Cardiac muscle cell (in vitro differentiated cells and primary cell): ENCODE measurements around a stretch of chr13.

DNA sequence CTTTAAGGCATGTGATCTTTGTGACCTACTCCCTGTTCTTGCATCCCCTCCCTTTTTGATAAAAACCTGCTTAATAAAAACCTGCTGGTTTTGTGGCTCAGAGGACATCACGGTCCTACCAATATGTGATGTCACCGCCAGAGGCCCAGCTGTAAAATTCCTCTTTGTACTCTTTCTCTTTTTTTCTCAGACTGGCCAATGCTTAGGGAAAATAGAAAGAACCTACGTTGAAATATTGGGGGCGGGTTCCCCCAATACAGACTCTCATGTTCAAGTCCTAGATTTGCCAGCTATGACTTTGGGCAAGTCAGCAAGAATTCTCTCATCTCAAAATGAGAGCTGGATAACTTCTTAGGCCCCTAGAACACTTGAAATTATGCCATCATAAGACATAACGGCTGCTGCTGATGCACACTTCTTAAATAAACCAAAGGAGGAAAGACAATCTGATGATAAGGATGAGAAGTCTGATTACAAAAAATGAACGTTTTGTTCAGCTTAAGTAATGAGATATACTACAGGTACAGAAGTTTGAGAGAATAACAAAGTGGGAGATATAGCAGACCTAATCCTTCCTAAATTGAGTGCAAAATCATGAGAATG is 83.7 kb upstream of the FBXL3 start:
- RAMPAGE, long total RNA = no peak
- RRBS = no CpG with 5 or more reads among the region's 6 CpGs

GRCh38 chr13:77165218-77165706 is 138.3 kb upstream of the FBXL3 start:
- RAMPAGE, long total RNA = no peak
- RRBS = no CpG with 5 or more reads among the region's 4 CpGs

GRCh38 chr13:77251606-77252474 is 75.1 kb downstream of the MYCBP2 start:
- RAMPAGE, long total RNA = no peak
- RRBS = no CpG with 5 or more reads among the region's 2 CpGs

- RAMPAGE, long total RNA = no peak
- RRBS = no CpG with 5 or more reads among the region's 3 CpGs
Observed at GRCh38 chr13:77300178-77300623, 26.7 kb downstream of the MYCBP2 start.

DNA sequence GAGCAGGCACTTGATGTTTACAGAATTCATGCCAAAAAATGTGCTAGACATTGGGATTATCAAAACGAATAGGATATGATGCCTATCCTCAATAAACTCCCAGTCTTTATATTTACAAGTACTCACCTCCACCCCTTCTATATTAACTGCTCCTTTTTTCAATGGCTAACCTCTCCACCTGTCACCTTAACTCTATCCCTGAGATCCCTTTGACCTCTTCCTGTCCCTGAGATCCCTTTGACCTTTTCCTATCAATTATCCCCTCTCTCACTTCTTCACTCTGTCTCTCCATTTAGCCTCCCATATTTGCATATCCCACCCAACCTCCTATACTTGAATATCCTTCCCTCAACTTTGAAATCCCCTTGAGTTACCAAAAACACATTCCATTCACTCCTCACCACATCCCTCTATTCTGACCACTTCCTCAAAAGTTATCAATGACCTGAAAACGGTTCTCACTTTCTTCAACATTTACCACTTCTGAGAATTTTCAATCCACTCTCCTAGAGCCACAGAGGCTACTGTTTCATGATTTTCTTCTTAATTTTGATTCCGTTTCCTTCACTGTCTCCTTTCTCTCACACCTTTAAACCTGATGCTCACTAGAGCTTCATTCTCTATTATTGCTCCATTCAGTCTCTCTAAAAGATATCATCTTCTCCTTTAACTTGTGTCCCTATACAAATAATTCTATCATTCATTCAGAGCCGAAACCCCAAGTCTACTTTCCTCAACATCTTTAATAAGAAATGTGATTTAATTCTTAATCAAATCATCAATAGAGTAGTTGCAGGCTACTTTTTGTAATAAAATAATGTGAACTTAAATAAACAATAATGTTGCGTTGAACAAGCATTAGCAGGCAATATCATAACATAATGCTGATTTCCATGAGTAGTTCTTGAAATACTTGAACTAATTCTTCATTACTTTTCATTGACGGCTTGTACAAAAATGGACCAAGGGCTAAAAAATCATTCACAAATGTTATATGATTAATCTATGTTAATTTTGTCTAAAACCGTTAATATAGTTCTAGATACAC is 2.9 kb downstream of the MYCBP2 start:
- RAMPAGE, long total RNA = no peak
- RRBS = no CpG with 5 or more reads among the region's 7 CpGs

GRCh38 chr13:77386955-77387588 is 60.2 kb upstream of the MYCBP2 start:
- RAMPAGE, long total RNA = no peak
- RRBS = no CpG with 5 or more reads among the region's 5 CpGs

DNA sequence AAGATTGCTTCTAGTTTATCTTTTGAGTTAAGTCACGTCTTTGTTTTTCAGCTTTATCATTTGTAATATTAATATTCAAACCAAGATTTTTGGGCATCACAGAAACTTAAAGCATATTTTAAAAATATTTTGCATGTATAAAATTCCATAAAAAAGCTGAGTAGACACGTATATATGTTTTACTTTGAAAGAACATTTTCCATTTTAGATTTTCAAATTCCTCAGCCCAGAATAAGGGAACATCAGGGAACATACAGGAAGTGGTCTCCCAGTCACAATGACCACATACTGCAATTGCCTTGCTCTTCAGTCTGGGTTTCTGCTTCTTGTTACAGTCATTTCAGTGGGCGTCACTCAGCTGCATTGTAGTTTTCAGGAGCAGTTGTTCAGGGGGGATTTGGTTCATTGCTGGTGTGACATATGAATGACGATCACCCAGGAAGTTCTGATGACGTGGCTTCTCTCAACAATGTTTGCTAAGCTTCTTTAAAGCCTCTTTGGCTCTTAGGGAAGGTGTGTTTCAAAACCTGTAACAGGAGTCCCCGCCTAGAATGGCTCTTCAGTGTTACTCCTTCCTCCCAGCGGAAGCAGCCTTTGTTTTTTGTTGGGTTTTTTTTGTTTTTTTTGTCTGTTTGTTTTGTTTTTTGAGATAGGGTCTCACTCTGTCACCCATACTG is 1.7 kb upstream of the SCEL start:
- RAMPAGE, long total RNA = no peak
- RRBS = no CpG with 5 or more reads among the region's 7 CpGs

DNA sequence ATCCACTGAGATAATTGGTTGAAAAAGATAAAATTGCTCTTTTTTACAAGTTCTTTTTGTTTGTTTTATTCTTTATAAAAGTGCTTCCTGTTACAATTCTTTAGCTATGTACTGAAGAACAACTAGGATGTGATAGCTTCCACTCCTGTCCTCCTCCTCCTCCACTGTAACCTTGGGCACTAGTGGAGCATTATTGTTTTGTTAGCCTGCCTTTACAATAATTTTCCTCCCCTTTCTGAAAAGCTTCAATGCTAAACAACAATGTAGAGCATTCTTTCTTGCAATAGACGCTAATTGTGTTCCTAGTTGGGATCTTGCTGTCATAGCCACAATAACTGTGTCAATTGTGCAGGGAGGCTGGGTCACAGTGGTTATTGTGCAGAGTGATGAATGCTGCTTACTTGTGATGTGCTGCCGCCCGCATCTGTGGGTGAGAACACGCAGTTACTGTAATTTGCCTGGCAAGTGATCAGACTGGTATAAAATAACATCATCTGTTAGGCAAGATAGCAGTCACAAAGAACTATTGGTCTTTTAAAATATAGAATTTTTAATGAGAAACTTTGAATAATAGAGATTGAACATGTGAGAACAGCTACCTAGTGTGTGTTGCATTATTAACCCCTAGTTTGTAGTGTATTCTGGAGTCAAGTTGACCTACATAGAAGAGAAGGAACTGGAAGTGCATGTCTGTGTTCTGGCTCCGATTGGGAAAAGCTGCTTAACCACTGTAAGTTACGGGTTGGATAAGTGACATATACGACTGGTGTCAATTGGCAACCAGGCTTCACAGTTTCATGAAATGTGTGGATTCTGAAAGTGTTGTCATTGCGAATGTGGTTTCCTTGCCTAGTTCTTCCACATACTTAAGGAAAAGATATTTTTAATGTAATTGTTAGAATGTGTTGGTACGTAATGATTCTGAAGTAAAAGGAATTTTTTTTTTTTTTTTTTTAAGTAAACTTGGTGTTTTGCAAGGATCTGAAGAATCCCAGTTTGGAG is 43.5 kb downstream of the SLAIN1 start:
- RAMPAGE, long total RNA = no peak
- RRBS = no CpG with 5 or more reads among the region's 9 CpGs

DNA sequence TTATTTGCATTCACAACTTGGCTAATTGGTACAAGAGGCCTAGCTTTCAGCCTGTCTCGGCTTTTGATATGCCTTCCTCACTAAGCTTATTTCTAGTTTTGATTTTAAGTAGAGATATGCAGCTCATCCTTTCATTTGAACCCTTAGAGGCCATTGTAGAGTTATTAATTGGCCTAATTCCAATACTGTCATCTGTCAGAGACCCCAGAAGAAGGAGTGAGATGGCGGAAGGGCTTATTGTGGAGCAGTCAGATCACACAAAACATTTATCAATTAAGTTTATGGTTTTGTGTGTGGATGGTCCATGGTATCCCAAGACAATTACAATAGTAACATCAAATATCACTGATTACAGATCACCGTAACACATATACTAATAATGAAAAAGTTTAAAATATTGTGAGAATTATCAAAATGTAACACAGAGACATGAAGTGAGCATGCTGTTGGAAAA is 140.6 kb upstream of the OBI1 start:
- RAMPAGE, long total RNA = no peak
- RRBS = no CpG with 5 or more reads among the region's 3 CpGs

GRCh38 chr13:79385698-79387001 is 19.9 kb downstream of the RBM26 start:
- RAMPAGE, long total RNA = no peak
- RRBS = no CpG with 5 or more reads among the region's 3 CpGs

DNA sequence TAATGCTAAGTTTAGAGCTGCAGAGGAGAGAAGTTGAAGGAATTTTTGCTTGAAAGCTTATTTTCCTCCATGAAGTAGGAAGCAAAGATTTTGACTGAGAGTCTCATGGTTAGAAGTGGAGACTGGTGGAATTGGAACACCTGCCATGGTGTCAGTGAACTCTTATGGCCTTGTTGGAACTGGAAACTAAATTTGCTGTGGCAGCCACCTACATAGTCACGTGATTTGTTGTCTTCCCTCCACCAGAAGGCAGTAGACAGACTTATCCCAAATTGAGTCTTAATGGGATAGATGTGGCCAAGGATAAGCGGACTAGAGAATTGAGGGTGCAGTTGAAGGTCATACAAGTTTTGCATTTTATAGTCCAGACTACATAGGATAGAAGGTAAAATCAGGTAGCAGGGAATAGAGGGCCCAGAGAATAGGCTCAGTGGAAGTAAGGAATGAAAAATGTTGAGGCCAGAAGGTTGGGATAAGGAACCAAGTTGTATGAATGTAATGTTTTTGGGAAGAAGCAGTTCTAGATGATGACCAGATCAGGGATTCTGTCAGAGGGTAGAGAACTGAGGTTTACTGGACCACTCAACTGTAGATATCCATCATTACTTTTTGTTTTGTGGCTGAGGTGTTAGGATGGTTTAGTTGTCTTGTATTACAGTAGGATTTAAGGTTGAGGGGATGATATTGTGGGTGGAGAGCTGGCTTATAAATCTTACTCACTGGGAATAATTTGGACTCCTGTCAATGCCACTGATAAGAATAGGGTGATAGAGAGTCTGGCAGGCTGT is 22.3 kb downstream of the NDFIP2 start:
- RAMPAGE, long total RNA = no peak
- RRBS = no CpG with 5 or more reads among the region's 2 CpGs

DNA sequence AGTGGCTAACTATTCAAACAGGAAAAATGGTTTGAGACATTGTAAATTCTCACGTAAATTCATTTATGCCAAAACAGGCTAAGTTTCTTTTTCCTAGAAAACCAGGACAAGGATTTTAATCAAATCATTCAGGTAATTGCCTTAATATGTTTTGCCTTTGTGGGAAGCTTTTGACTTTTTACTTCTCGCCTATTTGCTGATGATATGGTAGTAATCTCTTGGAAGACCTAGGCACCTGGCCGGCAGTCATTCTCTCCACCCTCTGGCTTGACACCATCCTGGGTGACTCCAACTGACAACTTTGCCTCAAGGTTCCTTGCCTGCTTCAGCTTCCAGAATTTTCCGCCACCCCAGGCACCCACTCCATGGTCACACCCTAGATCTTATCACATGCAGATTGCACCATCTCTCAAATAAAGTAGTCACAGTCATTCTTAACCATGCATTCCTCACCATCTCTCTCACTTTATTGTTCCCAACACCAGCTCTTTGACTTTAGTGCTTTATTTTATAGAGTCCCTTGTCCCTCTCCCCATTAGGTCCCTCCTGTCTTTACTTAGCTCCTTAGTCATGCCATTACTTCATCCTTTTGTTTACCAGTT is 351.8 kb downstream of the SPRY2 start:
- RAMPAGE, long total RNA = no peak
- RRBS = no CpG with 5 or more reads among the region's 4 CpGs

DNA sequence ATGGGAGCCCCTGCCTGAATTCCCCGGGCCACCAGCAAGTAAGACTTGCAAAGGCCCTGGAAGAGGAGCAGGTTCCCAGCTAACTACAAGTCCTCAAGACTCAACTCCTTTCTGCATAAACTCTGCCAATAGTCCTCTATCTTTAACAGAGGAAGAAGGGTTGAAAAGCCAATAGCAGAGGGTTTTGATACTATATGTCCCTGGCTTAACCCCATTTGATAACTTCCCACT is 172.6 kb downstream of the SPRY2 start:
- RAMPAGE, long total RNA = no peak
- RRBS = no CpG with 5 or more reads among the region's 1 CpG

DNA sequence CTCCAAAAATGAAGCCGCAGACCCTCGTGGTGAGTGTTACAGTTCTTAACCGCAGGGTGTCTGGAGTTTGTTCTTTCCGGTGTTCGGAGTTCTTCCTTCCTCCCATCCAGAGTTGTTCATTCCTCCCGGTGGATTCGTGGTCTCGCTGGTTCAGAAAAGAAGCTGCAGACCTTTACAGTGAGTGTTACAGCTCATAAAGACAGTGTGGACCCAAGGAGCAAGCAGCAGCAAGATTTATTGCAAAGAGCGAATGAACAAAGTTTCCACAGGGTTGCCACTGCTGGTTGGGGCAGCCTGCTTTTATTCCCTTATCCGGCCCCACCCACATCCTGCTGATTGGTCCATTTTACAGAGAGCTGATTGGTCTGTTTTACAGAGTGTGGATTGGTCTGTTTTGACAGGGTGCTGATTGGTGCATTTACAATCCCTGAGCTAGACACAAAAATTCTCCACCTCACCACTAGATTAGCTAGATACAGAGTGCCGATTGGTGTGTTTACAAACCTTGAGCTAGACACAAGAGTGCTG is 63.1 kb downstream of the SPRY2 start:
- RAMPAGE, long total RNA = no peak
- RRBS = no CpG with 5 or more reads among the region's 11 CpGs

DNA sequence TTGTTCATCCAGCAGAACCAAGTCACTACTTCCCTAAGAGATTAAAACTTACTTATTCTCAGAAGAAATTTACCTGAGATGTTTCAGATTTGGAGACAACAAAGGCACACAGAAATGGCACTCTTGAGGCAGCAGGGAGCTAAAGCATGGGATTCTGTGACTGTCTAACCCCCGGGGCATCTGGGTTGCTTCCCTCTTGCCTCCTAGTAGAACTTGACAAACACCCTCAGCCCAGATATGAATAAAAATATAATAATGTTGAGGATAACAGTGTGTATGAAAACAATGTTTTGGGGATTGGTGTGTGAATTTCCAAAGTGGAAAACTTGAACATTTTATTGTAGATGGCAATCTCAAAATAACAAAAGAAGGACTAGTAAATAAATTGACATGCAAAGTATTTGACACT is 1393.6 kb upstream of the SPRY2 start:
- RAMPAGE, long total RNA = no peak
- RRBS = no CpG with 5 or more reads among the region's 1 CpG

GRCh38 chr13:83878996-83879372 is 3.3 kb downstream of the SLITRK1 start:
- RAMPAGE, long total RNA = no peak
- RRBS = no CpG with 5 or more reads among the region's 16 CpGs

DNA sequence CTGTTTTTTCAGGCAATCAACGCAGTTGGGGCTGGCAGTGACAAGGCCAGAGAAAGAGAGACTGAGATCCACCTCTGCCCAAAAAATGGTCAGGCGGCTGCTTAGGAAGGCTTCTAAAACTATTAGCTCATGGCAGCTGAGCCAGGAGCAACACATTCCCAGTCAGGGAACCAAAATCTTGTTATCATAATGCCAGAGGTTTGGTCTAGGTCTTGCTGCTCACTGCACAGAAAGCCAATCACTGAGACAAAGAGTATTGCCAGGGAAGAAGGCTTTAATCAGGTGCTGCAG is 854.6 kb downstream of the SLITRK6 start:
- RAMPAGE, long total RNA = no peak
- RRBS = no CpG with 5 or more reads among the region's 2 CpGs

DNA sequence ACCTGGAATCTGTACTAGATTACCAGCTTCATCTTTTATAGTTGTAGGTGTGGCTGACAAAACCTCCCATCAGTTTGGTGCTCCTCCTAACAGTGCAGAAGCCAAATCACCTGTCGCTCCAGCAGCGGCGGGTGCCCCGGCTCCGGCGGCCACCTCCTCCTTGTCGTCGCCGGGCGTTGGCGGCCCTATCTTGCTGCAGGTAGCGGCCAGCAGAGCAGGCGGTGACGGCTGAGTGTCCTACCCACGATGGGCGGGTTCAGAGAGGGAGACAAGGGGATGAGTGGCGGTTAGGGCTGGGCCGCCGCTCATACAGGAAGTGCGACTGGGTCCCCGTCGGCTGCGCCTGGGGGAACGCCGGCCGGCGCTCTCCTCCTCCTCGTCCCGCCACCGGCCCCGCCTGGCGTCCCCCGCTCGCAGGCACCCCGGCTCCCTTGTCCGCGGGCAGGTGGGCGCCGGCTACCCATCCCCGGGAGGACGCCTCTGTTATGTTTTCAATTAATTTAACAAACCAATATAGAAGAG is 1691.9 kb downstream of the SLITRK5 start:
- RAMPAGE, long total RNA = no peak
- RRBS = 65% methylated on average over 6 of the region's 41 CpGs

- RAMPAGE, long total RNA = no peak
- RRBS = no CpG with 5 or more reads among the region's 7 CpGs
Observed at GRCh38 chr13:91155336-91156113, 242.9 kb upstream of the GPC5 start.

- RAMPAGE, long total RNA = no peak
- RRBS = 2% methylated on average over 31 of the region's 81 CpGs
Observed at GRCh38 chr13:93227762-93228726, 1.4 kb downstream of the GPC6 start.